Endometrial microvascular endothelial cells (primary cell): Measurements from ENCODE around the genes SLC7A4 and YPEL1.

- RAMPAGE, long total RNA, result no peak
Measured at GRCh38 chr22:20997111-20998114, 4.5 kb downstream of the THAP7 start.

DNA sequence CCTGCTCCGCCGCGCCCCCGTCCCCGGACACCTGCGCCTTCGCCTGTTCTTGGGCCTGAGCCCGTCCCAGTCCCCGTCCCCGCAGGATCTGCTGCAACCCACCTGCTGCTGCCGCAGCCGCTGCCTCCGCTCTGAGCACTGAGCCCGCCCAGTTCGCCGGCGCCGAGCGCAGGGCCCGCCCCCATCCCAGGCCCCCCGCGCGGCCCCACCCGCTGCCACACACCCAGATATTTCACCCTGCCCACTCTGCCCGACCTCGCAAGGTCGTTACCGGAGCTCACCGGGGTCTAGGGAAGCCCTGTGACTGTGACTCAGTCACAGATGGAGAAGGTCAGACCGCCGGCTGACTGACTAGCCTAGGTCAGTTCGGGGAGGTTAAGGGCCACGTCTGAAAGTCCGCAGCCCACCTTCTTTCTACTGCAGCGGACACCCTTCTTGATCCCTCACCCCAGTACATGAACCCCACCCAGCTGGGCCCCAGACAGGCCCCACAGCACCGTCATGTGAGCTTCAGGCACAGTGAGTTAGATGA, at the start of gene SLC7A4:
SLC7A4 (minus strand) TSS at position 133 of the 532 bp plus-strand sequence.
- RAMPAGE, long total RNA, result no peak

DNA sequence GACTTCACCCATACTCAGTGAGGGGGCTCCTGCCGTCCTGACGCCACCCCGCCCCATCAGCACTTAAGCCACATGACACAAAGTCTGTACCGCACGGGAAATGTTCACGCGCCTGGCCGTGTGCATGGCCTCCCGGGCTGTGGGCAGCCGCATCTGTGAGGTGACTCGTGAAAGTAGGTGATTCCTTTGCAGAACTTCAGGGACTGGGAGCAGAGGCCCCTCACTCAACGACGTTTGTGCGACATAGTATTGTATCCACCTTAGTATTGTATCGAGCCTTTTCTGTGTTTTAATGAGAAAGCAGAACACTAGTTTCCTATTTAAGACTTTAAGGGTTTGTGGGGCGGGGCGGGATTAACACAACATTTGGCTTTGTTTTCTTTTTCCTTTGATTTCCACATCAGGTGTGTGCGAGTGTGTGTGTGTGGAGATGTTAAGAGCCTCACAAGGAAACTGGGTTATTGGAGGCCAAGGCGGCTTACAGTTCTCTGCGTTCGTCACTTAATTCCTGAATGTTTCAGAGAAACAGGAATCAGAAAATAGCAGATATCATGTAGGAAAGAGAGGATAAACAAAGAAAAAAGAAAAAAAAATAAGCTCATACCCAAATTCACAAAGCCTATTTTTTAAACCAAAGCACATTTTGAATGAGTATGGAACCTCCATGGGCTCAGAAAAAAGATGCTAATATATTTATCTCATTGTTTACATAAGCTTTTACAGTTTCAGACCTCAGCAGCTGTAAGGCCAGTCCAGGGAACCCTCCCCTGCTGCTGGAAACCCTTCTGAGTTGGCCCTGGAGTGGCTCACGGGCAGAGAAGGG, 18.1 kb upstream of the TMEM191C start:
- RAMPAGE, long total RNA, result no peak

- RAMPAGE, long total RNA, result no peak
Measured at GRCh38 chr22:21455789-21456162, 11.4 kb upstream of the TMEM191C start.

DNA sequence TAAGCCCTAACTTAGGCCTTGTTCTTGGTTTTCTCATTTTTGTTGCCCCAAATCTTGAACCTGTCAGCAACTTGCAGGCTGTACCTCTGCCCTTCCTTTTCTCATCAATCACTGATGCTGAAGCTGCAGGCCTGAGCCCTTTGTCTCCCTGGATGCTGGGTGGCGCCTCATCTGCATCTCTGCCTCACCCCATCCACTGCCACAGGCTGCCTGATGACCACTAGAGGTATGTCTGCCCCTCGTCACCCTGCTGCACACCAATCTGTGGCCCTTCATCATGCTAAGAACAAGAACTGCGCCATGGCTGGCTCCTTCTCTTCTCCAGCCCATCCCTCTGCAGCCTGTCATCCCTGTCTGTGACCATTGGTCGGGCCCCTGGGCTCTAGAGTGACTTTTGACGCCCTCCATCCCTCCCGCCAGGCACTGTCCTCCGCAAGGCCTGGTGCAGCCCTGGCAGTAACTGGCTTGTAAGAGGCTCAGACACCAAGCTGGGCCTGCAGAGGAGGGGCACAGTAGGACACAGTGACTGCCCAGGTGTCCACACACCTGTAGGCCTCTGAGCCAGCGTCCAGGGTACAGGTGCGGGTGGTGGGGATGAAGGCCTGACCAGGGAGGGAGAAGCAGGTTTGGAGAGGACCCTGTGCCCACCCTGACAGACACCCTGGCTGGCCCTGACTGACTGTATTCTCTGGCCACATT, 31.0 kb downstream of the PPIL2 start:
- RAMPAGE, long total RNA, result no peak

DNA sequence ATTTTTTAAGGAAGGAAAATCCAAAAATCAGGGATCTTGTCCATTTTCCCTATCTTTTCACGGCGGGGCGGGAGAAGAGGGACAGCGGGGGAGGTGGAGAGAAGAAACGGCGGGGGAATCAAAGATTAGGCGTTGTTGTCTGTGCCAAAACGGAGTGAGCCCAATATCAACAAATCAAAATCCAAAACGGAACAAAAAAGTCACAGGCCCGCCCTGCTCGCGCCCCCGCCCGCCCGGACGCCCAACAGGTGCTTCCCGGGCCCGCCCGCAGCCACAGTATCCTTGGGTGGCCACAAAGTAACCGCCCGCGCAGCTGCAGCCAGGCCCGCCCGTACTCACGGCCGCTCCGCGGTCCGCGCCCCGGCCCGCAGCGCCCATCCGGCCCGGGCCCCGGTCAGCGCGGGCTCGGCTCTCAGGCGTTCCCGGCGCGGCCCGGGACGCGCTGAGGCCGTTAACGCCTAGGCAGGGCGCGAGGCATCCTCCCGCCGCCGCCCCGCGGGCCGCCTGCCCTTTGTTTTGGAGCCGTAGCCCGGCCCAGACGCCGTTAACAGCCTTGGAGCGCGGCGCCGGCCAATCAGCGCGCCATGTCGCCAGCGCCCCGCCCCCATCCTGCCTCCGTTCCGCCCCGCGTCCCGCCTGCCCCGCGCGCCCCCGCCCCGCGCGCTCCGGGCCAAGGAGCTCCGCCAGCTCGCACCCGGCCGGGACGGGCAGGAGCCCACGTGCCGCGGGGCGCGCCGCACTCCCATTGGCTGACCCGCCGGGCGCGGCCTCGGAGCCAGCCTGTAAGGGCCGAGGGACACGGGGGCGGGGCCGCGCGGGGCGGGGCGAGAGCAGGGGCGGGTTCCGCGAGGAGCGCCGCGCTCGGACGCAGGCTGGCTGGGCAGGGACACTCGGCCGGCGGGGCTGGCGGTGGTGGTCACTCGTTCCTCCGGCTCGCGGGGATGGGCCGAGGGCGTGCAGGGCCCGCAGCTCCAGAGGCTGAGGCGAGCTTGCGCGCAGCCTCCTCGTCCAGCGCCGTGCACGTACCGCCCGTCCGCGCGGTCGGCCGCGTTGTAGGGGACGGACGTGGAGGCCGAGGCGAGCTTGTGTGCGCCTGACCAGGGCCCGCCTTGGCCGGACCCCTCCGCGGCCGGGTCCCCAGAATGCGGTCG, at the start of gene YPEL1:
YPEL1 (minus strand) TSS at position 519 of the 1,151 bp plus-strand sequence.
- RAMPAGE, long total RNA, result no peak

GRCh38 chr22:21776906-21777436, 41.4 kb upstream of the YPEL1 start:
- RAMPAGE, long total RNA, result no peak

DNA sequence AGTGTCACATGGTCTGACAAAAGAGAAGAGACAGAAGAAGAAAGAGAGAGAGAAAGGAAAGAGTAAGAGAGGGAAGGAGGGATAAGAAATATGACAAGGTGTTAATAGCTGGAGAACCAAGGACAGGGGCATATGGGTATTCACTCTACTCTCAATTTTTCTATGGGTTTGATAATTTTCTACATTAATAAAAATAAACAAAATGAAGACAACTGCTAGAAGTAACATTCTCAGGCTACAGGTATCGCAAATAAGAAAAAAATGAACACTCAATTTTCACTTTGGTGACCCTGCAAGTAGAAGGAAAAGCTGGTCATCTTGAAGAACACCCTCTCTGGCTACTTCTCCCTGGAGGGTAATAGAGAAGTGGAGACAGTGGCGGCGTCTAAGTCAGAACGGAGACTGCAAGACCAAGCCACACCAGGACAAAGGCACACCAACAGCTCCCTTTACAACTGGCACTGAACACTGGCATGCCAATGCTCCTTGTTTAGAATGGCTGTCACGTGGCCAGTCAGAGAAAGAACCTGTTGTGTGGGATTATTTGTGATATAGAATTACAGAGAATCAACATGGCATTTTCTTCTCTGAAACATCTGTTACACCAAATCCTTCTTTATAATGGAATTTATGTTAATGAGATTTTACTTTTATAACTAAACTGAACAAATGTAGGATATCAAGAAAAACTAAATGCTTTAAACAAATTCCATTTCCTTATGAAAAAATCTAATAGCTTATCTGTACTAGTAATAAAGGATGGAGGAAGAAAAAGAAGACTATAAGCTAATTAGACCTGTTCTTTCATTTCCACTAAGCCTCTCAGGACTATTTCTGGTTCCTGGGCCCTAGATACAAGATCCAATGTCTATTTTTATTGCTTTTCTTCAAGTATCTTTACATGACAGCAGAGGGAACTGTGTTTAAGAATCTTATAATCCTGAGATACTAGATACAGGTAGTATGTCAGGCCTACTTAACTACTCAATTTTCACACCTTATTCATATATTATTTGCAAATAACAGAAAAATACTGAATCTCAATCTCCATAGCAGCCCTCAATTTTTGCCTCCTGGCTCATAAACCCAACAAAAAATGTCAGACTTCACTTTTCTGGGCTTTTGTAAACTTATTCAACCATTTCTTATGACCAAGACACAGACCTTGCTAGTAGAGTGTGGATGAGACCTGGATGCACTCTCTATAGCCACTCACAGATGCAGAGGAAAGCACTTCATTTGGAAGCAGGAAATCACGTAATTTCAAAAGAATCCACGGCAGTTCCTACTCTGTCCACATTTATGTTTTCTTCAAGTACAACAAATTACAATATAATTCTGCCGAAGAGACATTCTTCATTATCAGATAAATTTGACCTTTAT, 61.5 kb upstream of the YPEL1 start:
- RAMPAGE, long total RNA, result no peak

- RAMPAGE, long total RNA, result no peak
Measured at GRCh38 chr22:21802347-21802951, 65.0 kb downstream of the MAPK1 start.

DNA sequence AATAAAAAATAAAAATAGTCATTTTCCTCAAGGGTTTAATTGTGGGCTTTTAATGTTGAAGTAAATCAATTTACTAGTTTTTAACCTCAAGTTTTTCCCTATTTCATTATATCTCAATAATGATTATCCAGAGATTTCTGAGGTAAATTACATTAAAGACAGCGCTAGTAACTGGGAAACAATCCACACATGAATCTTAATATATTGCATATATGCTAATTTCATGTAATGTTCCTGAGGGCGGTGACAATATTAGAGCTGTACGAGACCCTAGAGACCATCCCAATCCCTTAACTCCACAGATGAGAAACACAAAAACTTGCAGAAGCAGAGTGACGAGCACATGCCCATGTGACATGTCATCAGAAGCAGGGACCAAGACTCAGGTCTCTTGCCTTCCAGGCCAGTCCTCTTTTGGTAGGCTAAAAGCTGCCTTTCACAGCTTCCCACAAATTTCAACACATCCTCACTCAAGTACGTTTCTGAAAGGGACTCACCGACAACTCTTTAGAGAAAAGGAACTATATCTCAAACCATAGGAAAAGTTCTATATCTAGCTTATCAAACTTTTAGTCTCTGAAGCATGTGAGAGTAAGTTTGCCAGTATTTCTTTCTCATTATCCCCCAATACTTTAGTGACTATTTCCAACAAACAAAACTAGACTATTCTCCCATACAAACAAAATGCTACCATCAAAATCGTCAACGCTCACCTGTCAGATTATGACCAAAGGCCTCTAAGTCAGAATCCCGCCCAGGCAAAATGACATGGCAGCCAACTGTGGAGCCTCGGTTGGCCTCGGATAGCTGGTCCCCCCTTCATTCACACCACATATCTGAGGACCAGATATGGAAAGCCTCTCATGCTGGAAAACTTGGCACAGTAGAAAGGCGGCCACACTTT, 11.6 kb downstream of the MAPK1 start:
- RAMPAGE, long total RNA, result no peak

GRCh38 chr22:21866153-21867049, 1.0 kb downstream of the MAPK1 start:
- RAMPAGE, long total RNA, result no peak

- RAMPAGE, long total RNA, result no peak
Measured at GRCh38 chr22:21984780-21985255, 2.2 kb upstream of the TOP3B start.

GRCh38 chr22:22025455-22026250, 43.1 kb upstream of the TOP3B start:
- RAMPAGE, long total RNA, result no peak

DNA sequence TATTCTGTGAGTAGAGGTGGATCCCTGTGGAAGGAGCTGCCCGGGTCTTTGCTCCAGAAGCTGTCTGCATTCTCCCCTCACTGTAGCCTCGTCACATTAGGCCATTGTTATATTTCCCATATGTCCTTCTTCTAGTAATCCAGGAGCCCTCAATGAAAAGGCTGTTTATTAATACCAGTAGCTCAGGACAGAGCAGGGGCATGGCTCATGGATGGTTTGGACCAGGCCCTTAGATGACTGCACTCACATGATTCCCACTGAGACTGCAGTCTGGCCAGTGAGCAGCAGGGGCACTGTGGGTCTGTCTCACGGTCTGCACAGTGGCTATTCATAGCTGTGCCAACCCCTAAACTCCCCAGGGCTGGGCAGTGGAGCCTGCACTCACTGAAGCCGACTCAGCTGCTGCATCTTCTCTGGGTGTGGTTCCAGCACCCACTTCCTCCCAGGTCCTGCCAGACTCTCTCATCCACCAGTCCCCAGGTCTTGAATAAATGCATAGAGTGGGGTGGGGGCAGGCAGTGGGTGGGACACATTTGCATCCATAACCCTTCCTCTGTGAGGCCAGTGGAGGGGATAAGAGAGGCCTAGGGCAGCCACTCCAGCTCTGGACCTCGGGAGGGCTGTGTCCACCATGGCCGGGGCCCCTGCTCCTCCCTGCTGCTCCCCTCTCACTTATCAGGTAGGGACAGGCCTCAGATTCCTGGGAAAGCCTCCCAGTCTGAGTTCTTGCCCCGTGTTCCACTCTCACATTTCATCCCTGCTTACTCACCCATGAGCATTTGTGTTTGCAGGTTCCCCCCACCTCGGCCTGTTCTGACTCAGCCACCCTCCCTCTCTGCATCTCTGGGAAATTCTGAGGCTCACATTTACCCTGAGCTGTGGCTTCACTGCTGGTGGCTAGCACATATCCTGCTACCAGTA, 128.5 kb upstream of the TOP3B start:
- RAMPAGE, long total RNA, result no peak

DNA sequence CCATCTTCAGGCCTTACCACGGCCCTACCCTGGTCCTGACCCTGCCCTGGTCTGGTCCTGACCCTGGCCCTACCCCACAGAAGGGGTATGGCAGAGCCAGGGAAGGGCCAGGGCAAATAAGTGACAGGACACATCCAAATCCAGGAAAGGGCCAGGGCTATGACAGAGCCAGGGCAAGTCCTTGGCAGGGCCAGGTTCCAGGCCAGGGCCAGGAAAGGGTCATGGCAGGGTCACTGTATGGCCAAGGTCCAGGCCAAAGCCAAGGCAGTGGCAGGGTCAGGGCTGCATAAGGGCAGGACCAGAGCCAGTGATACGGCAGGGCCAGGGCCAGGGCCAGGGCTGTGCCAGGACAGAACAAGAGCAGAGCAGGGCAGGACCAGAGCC, 46.4 kb downstream of the VPREB1 start:
- RAMPAGE, long total RNA, result no peak

- RAMPAGE, long total RNA, result no peak
Measured at GRCh38 chr22:22322325-22322761, 77.8 kb downstream of the VPREB1 start.

- RAMPAGE, long total RNA, result no peak
Measured at GRCh38 chr22:22409275-22409959, 99.1 kb downstream of the ZNF280B start.

DNA sequence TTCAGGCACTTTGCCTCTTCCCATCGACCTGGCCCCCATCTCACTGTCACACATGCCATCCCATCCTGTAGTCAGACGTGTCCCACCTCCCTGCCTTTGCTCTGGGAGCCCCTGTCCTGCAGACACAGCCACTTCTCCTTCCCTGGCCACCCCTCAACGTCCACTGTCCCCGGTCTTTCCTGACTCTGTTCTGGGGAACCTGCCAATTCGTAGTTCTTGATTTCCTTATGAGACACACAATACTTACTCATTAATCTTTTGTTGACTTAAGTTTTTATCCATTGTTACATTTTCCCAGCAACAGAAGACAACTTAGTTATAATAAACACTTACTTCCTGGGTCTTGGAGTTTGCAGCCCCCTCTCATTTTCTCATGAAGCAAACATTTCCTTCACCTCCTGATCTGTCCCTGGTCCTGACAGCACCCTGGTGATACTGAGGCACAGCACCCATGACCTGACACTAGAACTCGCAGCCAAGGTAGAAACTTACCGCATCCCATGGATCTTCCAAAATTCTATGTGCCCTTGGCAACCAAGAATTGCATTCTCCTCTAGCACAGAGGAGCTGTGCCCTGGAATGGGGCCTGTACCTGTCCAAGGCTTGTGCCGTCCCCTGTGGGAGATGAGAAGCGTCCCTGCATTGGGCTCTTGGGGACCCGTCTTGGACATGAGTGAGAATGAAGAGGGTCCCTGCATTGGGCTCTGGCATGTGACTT, 66.9 kb downstream of the GGTLC2 start:
- RAMPAGE, long total RNA, result no peak

DNA sequence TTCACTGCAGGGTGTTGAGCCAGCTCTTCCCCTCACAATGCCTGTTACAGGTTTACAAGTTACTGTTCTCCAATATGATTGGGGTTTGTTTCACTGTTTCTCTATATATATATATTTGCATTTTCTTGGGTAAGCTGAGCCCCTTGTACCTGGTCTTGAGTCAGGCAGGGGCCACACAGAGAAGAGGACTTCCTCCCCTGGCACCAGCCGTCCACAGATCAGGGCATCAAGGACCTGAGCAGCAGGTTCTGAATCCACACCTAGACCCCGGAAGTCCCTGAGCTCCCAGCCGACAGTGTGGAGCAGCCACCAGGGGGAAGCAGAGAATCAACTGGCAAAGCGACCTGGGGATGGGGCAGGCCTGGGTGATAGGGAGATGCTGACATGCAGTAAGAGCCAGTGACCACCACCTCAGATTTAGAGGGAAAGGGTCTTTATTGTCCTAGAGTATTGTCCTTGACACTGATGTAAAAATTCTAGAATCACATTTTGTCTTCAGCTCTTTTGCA, 109.1 kb downstream of the GGTLC2 start:
- RAMPAGE, long total RNA, result no peak

- RAMPAGE, long total RNA, result no peak
Measured at GRCh38 chr22:22810513-22810823, 77.1 kb upstream of the IGLL5 start.